ENCODE measurements around a stretch of chr5.

DNA sequence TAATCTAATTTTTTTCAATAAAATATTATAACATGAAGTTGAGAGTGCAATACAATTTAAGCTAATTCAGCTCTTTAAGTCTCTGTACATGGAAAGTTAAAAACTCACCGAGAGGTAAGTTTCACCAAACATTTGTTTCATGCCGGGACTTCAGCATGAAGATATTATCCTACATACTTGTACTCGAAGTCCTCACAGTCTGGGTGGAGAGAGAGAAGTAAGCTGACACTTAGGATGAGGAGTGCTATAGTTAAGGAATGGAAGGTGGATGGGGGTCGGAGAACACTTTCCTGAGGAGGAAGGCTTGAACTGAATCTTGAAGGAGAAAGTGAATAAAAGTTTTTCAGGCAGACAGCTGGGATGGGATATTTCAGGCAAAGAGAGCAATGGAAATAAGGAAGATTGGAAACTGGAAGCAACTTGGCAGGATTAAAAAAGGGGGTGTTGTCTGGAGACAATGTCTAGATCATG lies 167.0 kb downstream of the PAM start:
- PRO-cap = no peak
- RAMPAGE, long total RNA, 4 experiments = no peak in any of the 4 experiments

- PRO-cap = no peak
- RAMPAGE, long total RNA, 4 experiments = no peak in any of the 4 experiments
Observed at GRCh38 chr5:102969069-102969575, 150.8 kb downstream of the GIN1 start.

GRCh38 chr5:103009627-103009951 lies 110.3 kb downstream of the GIN1 start:
- PRO-cap = no peak
- RAMPAGE, long total RNA, 4 experiments = no peak in any of the 4 experiments

DNA sequence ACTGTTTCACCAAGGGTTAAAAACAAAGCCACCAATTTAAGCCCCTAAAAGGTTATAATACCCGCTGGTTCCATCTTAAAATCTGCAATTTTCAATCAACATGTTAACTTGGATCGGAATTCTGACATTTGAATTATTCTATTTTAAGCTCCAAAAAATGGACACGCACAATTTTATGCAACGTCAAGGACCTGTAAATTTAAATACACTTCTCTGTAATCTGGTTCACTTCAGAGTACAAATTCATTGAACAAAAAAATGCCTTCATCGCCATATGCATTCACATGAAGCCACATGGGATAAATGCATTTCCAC lies 806 bp downstream of the GIN1 start:
- PRO-cap = no peak
- RAMPAGE, long total RNA, 4 experiments = no peak in any of the 4 experiments

DNA sequence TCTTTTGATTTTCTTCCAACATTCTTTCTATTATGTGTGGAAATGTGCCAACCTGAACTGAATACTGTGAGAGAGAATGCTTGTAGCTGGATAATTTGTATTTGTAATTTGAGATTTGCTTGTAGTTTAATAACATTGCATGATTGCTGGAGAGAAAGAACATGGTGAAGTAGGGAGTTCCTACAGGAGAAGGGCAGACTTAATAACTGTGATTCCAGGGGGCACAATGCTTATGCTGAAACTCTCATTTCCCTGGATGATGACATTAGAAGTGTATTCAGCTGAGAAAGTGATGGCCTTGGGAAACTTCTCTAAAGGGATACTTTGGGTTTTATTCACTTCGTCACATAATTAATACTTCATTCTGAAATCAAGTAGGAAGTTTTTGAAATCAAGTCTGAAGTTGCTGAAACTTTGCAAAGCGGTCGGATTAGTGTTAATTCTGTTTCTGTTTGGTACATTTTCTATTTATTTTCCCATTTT lies 978.1 kb upstream of the NUDT12 start:
- PRO-cap = no peak
- RAMPAGE, long total RNA, 4 experiments = no peak in any of the 4 experiments

DNA sequence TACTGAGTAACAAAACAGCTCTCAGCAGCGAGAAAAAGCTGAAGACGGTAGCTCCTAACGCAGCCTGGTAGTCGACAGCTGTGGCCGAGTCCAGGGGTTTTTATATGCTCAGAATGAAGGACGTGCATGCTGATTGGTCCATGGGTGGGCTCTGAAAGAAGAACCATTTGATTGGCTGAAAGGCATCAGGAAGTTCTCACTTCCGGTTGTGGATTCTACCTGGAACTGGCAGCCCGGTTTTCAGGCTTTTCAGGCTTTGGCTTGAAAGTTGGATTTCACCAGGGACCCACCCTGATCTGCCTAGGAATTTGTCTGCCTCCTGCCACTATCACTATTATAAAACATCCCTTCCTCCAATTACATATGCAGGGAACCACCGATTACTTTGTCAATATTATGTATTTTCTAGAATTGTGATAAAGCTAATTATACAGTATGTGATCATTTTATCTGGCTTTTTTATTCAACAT lies 1830.3 kb upstream of the NUDT12 start:
- PRO-cap = no peak
- RAMPAGE, long total RNA, 4 experiments = no peak in any of the 4 experiments

GRCh38 chr5:106856824-106857061 lies 814.0 kb downstream of the EFNA5 start:
- PRO-cap = no peak
- RAMPAGE, long total RNA, 4 experiments = no peak in any of the 4 experiments

DNA sequence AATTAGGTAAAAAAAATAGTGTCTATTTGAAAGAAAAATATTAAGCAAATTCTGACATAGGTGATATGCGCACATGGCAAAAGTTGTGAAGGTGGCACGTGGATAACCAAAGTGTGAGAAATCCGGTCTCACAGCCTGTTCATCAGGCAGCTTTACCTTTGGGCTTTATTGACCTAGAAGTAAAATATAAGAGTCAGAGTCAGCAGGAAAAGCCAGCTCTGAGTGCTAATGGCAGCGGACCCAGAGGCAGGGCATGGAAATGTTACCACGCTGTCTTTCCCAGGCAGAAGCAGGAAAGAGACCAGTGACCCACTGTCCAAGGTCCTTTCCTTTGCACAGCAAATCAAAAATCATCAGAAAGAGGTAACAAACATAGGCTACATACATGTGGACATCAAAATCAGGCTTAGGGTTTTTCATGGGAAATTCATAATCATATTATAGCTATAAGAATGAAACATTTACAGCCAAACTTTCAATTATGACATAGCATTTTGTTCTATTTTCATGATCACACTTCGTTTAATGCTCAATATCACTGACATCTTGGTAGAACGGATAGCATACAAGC lies 203.1 kb downstream of the EFNA5 start:
- PRO-cap = no peak
- RAMPAGE, long total RNA, 4 experiments = no peak in any of the 4 experiments

DNA sequence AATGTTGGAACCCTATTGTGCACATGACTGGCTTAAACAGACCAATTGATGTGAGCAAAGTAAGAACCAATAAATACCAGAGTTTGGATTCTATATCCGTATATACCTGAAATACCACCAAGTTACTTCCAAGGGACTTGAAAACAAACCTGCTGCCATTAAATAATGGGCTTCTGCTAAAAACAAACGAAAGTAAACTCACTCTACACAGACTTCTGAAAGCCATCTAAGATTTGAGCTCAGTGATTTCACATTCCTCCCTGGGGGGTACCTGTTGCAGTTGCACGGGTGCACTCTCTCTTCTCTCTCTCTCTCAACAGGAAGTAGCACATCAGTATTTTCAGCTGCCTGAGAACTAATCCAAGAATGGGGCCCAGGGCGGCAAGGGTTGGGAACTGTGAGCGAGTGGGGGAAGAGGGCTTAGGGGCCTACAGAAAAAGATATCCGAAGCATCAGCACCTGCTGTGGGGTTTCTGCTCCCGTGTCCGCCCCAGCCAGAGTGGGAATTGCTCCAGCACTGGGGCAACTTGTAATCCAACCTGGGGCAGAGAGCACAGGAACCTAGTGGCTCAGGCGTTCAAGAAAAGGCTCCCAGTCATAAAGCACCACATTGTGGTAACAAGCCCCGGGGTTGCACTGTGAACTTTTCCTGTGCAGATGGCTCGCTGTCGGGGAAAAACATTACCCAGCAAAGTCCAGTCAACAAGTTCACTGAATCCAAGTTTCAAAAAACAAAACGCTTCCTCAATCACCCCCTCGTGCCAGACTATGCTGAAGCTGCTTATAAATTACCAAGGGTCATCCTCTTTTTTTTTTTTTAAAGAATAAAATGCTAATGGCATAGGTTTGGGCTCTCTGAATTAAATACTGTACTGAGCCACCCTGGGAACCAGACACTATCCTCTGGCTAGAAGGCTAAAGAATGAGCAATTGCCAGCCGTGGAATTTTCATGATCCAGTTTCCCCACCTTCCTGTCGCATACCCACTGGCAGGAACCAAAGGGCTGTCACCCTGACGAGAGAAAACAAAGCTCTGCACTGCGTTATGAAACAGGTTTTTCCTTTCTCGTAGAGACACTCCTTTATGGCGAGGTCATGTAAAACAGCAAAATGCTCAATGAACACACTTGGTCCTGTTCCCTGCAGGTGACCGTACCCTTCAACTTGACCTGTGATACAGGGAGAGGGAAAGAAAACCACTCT lies 99.6 kb downstream of the EFNA5 start:
- PRO-cap = no peak
- RAMPAGE, long total RNA, 4 experiments = no peak in any of the 4 experiments

DNA sequence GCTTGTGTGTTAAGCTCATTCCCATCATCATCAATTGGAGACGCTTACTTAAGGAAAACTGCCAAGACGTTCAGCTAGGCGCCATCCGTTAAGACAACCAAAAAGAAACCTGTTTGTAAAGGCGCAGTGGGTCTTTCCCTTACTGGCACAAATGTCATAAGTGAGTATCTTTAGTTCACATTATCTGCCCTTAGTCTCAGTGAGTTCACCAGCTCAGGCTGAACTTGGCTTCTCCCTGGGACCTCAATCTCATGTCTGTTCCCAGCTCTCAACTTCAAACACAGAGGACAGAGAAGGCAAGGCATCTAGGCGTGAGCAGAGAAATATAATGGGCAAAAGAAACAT lies 97.8 kb downstream of the EFNA5 start:
- PRO-cap = no peak
- RAMPAGE, long total RNA, 4 experiments = no peak in any of the 4 experiments

GRCh38 chr5:107670042-107670725 lies 553 bp downstream of the EFNA5 start:
- PRO-cap = bidirectional peak, plus-strand start at chr5:107670170, minus-strand start at chr5:107669895
- RAMPAGE, long total RNA, 4 experiments = no peak in any of the 4 experiments

DNA sequence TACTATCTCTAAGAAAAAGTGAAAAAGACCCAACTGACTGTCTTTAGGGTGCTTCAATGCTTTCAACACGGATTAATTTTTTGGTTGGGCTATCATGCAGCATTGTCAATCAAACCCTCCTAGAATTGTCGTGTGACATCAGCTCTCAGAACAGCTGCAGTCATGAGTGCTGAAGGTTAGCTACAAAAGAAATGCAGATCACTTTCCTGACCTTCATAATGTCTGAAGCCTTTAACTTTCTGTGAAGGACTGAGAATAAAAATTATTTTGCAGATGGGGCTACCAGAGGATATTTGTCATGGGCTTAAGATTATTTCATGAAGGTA lies 107.9 kb upstream of the EFNA5 start:
- PRO-cap = no peak
- RAMPAGE, long total RNA, 4 experiments = no peak in any of the 4 experiments

GRCh38 chr5:107904184-107904898 lies 233.6 kb upstream of the EFNA5 start:
- PRO-cap = no peak
- RAMPAGE, long total RNA, 4 experiments = no peak in any of the 4 experiments

GRCh38 chr5:107998828-107999392 lies 328.2 kb upstream of the EFNA5 start:
- PRO-cap = no peak
- RAMPAGE, long total RNA, 4 experiments = no peak in any of the 4 experiments

- PRO-cap = unidirectional peak, plus-strand start at chr5:108380691; unidirectional peak, plus-strand start at chr5:108380885
- RAMPAGE, long total RNA, 4 experiments = no peak in any of the 4 experiments
Observed at GRCh38 chr5:108380379-108381063, 1.4 kb downstream of the FBXL17 start.

- PRO-cap = bidirectional peak, plus-strand start at chr5:108748962, minus-strand start at chr5:108748700; bidirectional peak, plus-strand start at chr5:108749321, minus-strand start at chr5:108749194
- RAMPAGE, long total RNA, 4 experiments = start-site peak on the plus strand in 4 of 4 experiments, at chr5:108748937-108748991 at its widest, 498 to 636 reads per replicate
Observed at GRCh38 chr5:108748873-108749981, 1.5 kb downstream of the FER start.

DNA sequence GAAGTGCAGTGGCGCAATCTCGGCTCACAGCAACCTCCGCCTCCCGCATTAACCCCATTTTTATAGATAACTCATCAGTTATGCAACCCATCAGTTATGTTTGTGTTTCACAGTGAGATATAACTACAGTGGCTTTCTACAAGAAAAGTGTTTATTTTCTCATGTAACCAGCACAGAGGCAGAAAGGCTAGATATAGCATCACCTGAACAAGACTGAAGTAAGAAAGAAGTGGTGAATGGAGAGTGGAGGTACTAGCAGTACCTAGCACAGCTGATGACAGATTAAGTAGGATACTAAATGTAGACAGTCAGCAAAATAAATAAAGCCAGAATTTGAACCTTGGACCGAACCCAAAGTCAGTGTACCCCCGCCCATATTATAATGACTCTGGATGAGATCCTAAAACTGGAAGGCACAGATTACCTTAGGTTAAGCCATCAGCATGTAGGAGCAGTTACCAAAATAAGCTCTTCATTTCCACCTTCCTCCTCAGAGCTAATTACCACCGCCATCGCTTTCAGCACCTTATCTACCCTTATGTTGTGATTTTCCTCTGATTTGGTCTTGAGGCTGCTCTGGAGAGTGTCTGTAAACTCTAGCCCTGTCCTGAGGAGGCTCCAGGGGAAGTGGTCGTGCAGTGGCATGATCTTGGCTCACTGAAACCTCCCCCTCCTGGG lies 91.0 kb downstream of the PJA2 start:
- PRO-cap = no peak
- RAMPAGE, long total RNA, 4 experiments = no peak in any of the 4 experiments

DNA sequence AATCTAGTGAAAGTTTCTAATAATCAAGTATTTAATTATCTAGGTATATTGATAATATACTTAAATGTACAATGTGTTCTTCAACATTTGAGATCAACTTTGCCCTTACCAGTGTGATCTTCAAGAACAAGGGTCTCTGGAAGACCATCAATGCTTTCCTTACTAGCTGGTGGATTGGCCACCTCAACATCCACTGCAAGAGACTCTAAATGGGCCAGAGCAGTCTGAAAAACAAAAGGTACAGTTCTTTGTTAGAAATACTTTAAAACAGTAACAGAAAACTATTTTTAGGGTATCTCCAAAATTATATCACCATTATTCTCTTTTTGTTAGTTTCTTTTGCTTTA lies 65.2 kb downstream of the PJA2 start:
- PRO-cap = no peak
- RAMPAGE, long total RNA, 4 experiments = no peak in any of the 4 experiments

DNA sequence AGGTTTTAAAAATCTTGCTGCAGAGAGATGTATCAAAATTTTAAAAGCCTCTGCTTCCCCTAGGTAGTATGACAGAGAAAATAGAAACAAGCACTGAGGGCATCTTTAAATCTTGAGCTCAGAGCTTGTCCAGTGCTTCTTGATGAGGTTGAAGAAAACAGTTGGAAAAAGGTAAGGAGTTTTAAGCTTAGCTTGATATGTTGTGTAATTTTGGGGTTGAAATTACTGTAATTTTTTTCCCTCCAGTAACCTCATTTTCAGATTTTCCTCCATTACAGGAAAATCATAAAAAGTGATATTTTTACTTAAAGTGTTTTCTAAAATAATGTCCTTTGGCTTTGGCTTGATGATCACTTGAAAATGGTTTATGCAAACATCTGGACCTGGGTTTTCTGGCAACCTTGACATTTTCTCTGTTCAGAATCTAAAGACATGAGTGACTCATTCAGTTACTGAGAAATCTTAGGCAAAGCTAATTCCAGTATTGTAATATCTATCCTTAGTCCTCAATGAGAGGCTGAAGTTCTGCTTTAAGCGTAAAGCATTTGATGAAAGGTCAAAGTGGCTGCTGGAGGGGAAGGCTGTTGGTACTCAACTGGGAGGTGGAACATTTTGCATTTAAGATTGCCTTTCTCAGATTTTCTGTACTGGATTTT lies 2.1 kb downstream of the MAN2A1 start:
- PRO-cap = no peak
- RAMPAGE, long total RNA, 4 experiments = no peak in any of the 4 experiments

- PRO-cap = no peak
- RAMPAGE, long total RNA, 4 experiments = no peak in any of the 4 experiments
Observed at GRCh38 chr5:109739642-109740589, 50.2 kb downstream of the MAN2A1 start.

All from esophagus muscularis mucosa (tissue), 4 donors.